Cardiac atrium fibroblast (primary cell): ENCODE measurements around the genes RPRM, GALNT13 and GALNT5.

GRCh38 chr2:152405097-152405678 is 70.2 kb downstream of the FMNL2 start:
- RAMPAGE, long total RNA, result no peak

- RAMPAGE, long total RNA, result no peak
These were observed 131.8 kb downstream of the FMNL2 start for GRCh38 chr2:152466694-152467255.

DNA sequence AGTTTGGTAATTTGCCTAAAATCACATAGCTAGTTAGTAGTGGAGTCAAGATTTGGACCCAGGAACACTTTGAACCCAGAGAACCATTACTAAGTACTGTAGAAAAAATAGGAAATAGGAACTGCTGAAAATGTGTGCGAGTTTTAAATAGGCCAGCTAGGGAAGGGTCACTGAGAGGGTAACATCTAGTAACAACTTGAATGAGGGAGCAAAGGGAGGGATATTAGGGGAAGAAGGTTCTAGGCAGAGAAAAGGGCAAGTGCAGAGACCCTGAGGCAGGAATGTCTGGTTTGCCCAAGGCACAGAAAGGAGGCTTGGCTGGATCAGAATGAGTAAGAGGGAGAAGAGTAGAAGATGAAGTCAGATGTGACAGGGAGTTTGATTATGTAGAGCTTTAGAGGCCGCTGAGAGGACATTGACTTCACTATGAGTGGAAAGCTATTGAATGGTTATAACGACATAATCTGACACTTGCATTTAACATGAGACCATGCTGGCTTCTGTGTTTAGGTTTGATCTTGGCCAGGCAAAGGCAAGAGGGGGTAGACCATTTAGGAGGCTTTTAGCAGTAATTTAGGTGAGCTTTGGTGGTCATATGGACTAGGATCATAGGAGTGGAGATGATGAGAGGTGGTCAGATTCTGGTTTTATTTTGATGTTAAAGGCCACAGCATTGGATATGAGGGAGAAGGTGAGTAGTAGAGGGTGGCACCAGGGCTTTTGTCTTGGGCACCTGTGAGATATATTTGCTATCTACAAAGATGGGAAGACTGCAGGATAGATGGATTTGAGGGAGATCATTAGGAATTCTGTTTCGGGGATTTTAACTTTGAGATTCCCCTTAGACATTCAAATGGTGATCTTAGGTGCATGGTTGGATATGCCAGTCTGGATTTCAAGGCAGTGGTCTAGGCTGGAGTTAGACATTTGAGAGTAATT is 140.5 kb downstream of the PRPF40A start:
- RAMPAGE, long total RNA, result no peak

DNA sequence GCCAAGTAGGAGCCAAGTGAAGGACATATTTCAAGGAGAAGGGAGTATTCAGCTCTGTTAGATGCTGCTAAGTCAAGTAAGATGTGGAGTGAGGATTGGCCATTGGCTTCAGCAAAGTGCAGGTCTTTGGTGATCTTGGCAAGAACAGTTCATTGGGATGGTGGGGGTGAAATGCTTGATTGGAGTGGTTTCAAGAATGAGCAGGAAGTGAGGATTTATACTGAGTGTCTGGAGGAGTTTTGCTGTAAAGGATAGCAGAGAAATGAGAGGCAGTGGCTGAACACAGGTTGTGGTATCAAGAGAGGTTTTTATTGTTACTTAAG is 139.7 kb downstream of the PRPF40A start:
- RAMPAGE, long total RNA, result no peak

DNA sequence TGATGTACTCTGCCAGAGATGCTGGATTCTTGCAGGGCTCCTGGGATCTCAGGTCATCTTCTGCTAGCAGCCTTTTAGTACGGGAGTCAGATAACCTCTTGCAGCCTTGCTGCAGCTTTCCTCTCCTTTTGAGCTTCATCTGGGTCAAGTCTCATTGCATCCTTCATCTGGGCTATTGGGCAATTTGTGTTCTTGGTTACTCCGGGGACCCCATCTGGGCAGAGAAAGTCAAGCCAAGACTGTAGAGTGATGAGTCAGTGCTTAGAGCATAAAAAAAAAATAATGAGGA is 105.6 kb downstream of the PRPF40A start:
- RAMPAGE, long total RNA, result no peak

DNA sequence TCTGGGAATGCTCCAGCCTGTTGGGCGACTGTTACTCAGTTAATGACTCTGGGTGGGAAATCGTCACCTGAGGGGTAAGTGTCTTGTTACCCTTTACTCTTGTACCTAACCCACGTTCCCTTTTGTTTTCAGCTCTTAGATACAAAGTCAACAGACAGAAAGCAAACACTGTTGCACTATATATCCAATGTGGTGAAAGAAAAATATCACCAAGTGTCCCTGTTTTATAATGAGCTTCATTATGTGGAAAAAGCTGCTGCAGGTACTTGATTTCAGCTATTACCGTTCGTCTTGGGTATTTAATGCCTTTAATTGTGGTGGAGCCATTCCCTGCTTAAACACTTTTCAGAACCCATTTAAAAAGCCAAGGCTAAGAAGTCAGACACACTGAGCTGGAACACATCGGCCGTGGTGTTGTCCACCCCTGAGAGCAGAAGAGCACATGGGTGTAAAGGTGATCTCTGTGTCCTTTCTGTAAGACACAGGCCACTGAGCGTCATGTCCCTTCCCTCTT is 85.3 kb downstream of the PRPF40A start:
- RAMPAGE, long total RNA, result no peak

- RAMPAGE, long total RNA, result no peak
These were observed at the start of gene RPRM for GRCh38 chr2:153478273-153479310. Gene RPRM, minus strand, starts transcription at chr2:153478762.

GRCh38 chr2:153871049-153871497 is 649 bp upstream of the GALNT13 start:
- RAMPAGE, long total RNA, result no peak

GRCh38 chr2:153871498-153872444 is at the start of gene GALNT13:
Gene GALNT13, plus strand, starts transcription at chr2:153871922.
- RAMPAGE, long total RNA, result no peak

- RAMPAGE, long total RNA, result no peak
These were observed 248.6 kb upstream of the KCNJ3 start for GRCh38 chr2:154449815-154450403.

DNA sequence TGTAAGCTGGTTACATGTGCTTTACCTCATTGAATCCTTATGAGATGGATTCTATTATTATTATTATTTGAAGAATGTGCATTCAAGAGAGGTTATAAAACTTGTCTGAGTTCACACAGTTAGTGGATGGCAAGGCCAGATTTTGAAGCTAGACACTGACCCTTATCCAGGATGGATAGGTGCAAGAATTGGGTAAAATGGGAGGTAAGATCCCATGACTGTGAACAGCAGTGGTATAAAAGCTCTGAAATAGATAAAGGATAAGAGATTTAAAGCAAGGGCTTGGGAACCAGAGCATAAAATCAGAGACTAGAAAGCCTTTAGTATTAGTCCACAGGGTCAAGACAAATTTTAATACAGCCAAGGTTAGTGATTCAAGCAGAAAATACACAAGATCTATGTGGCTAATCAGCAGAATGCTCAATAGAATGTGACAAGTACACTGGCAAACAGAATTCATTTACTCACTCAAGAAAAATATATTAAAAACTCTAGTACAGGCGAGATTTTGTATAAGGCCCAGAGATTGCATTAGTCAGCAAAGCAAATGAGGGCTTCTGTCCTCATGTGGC is 93.0 kb downstream of the KCNJ3 start:
- RAMPAGE, long total RNA, result no peak

GRCh38 chr2:156173717-156174023 is 158.9 kb downstream of the NR4A2 start:
- RAMPAGE, long total RNA, result no peak

DNA sequence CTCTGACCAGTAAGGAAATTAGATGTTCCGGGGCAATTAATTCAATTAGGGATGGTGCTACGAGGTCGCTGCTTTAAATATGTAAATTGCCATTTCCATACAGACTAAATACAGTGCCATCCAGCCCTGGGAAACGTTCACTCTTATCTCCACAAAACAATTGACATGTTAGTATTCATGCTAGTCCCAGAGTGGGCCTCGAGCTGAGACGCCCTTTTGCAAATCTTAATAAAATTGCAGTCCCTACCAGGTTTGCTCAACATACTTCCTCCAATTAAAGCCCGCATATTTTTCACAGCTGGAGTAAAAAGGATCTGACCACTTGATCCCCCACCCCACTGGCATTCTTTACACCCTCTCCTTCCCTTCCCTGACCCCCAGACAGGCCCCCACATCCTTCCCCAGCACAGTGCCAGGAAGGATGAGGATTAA is 5.5 kb downstream of the NR4A2 start:
- RAMPAGE, long total RNA, result no peak

DNA sequence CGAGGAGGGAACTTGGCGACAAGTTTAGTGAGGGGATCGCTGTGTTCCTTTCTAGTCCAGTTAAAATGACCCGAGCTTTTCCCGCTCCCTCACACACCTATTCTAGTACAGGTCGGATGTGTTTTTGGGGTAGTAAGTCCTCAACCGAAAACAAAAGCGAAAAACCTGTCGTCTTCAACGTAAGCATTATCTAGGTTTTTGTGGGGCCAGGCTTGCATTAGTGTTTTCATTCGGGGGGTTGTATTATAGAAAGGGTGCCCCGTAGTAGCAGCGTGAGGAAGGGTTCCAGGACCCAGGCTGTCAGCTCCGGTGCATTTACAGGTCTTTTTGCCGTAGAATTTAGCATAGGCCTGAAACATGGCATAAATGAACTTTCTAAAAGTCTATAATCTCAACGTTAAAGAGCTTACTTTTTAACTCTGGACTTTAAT is 10.3 kb upstream of the NR4A2 start:
- RAMPAGE, long total RNA, result no peak

DNA sequence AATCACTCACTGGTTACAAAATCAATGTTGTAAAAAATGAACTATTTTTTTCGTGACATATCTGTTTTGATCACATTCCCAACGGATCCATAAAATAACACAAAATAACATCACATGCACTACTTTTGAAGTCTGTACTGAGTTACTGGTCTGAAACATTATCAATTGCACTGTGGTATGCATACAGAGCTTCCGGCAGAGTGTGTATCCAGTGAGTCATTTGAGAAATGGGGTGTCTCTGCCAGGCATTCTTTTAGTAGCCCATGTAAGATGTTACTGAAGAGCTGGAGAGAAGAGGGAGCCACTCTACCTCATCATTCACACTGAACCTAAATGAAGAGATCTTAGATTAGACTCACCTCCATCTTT is 204.6 kb upstream of the GALNT5 start:
- RAMPAGE, long total RNA, result no peak

DNA sequence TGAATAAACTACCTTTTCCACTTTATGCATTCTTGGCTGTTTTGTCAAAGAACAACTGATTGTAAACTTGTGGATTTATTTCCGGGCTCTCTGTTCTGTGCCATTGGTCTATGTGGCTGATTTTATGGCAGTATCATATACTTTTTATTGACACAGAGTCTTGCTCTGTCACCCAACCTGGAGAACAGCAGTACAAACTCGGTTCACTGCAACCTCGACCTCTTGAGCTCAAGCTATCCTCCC is 6.7 kb upstream of the GALNT5 start:
- RAMPAGE, long total RNA, result no peak

GRCh38 chr2:157257361-157258296 is at the start of gene GALNT5:
Gene GALNT5, plus strand, starts transcription at chr2:157257705.
- RAMPAGE, long total RNA, result no peak

- RAMPAGE, long total RNA, result no peak
These were observed 39.7 kb downstream of the CYTIP start for GRCh38 chr2:157404069-157404784.

GRCh38 chr2:157409274-157409975 is 34.5 kb downstream of the CYTIP start:
- RAMPAGE, long total RNA, result no peak

DNA sequence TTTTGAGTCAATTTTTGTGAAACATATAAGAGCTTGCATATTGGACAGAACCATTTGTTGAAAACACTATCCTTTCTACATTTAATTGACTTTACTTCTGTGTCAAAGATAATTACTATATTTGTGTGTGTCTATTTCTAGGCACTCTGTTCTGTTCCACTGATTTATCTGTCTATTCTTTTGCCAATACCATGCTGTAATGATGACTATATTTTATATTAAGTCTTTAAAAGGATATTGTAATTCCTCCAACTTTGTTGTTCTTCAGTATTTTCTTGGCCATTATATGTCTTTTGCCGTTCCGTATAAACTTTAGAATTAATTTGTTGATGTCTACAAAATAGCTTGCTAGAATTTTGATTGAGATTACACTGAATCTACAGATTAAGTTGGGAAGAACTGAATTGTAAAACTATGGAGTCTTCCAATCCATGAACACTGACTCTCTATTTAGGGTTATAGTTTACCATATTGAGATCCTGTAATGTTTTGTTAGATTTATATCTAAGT is 33.6 kb downstream of the CYTIP start:
- RAMPAGE, long total RNA, result no peak